Thoracic aorta (tissue), 1 donor: ENCODE measurements around a stretch of chr17.

- RAMPAGE, long total RNA, result no peak
Observed at GRCh38 chr17:15261126-15262270, 3.6 kb downstream of the PMP22 start.

GRCh38 chr17:15409461-15410400 lies 57.7 kb downstream of the CDRT4 start:
- RAMPAGE, long total RNA, result no peak

DNA sequence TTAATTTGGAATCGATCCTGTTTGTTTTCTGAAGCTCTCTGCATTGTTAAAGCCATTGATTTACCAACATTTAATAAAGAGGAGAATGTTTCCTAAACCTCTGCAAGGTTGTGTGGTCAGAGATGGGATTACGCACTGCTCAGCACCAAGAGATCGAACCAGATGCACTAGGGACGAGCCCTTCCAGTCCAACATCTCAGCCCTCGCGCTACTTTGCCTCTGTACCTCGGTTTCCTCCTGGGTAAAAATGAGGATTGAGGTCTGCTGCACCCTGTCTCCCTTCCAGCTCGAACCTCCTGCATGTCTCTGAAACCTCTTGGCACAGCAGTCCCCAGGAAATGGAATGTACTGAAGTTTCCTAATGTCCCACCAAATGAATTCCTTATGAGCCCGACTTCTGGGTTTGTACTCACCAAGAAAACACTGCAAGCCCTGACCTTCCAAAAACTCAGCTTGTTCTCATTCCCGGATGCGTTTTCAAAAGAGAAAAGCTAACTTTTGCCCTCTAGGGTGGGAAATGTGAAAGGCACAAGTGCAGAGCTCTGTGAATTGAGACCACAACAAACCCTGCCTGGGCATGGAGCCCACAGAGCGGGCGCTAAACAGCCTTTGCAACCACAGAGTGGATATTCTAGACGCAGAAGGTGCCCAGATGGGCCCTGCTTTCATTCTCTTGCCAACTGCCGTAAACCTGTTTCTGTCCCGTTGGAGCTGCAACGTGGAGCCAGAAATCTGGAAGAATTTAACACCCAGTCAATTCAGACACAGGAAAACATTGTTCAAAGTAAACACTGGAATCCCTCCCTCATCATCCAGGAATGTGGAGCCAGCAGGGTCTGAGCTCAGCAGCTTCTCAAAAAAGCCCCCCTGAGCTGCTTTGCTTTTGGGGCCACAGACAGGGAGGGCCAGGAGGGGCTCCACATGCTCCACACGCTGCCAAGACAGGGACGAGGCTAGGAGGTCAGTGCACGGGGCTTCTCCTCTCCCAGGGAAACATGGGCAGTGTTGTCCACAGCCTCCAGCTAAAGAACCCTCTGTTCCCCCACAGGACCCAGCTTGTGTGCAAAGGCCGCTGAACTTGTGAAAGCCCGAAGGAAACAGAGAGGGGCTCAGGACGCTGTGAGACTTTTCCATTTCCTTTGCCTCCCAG lies 10.2 kb downstream of the CDRT4 start:
- RAMPAGE, long total RNA, result no peak

- RAMPAGE, long total RNA, result no peak
Observed at GRCh38 chr17:15473663-15474089, 6.3 kb upstream of the CDRT4 start.

DNA sequence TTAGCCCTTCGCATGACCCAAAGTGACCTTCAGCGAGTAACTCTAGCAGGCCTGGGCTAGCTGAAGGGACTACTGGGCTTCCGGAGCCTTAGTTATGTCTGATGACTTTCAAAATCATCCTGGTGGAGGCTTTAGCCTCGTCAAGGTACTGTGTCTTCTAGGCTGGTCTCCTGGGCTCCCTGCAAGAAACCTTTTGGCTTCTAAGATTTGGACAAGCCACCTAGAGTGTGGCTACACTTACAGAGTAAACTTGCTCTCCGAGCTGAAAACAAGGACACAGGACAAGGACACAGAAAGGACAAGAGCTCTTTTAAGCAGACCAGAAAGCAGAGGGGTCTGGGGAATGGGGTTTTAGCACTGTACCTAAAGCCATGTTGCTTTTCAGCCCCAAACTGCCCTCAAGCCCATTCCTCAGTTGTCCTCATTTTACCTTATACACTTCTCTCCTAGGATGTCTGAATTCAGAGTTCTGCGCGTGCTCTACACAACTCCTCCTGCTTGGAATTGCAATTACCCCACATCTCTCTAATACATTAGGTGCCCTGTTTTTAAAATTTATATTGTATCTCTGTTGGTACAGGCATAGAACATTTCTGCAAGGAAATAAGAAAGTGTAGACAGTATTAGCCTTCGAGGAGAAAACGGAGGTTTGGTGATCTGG lies 29.2 kb upstream of the FBXW10B start:
- RAMPAGE, long total RNA, result no peak

- RAMPAGE, long total RNA, result no peak
Observed at GRCh38 chr17:15655024-15655663, 29.0 kb downstream of the TRIM16 start.

DNA sequence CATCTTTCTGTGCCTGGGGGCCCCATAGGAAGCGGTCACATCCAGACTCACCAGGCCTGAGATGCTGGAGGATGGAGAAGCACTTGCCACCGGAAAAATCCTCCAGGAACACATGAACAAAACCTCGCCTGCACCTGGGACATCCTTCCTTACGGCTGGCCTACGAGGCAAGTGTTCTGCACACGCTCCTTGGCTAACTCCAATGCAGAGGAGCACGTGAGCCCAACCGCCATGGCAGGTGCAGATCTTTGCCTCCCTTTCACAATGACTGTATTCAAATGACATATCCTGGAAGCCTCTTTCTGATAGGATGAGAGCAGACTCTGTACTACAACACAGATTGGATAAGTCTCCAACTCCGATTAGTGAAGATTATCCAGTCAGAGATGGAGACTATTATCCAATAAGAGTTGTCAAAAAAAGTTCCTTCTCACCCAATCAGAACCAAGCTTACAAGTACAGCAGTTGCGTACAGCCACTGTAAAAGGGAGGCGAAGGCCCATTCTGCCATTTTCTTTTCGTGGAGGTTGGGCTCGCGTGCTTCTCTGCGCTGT lies 85.5 kb downstream of the TBC1D26 start:
- RAMPAGE, long total RNA, result no peak

DNA sequence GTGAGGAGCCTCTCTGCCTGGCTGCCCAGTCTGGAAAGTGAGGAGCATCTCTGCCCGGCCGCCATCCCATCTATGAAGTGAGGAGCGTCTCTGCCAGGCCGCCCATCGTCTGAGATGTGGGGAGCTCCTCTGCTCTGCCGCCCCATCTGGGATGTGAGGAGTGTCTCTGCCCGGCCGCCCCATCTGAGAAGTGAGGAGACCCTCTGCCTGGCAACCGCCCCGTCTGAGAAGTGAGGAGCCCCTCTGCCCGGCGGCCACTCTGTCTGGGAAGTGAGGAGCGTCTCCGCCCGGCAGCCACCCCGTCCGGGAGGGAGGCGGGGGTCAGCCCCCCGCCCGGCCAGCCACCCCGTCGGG lies 77.7 kb upstream of the ADORA2B start:
- RAMPAGE, long total RNA, result no peak

DNA sequence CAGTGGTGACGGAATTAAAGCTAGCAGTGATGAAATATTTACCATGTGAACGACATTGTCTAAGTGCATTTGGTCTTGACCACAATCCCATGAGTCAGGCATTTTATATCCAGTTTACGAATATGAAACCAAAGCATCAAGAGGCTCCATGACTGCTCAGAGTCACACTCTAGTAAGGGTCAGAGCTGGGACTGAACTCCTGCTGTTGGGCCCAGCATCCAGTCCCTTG lies 61.1 kb upstream of the ADORA2B start:
- RAMPAGE, long total RNA, result no peak

- RAMPAGE, long total RNA, result no peak
Observed at GRCh38 chr17:15946546-15947624, 2.0 kb downstream of the ADORA2B start.

- RAMPAGE, long total RNA, result no peak
Observed at GRCh38 chr17:16026423-16026729, 26.8 kb downstream of the TTC19 start.

DNA sequence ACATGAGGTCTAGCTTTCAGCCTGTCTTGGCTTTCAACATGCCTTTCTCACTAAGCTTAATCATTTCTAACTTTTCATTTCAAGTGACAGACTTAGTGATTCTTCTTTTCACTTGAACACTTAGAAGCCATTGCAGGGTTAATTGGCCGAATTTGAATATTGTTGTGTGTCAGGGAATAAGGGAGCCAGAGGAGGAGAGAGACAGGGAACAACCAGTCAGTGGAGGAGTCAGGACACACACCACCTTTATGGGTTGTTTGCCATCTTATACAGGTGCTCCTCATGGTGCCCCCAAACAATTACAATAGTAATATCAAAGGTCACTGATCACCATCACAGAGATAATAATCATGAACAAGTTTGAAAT lies 37.3 kb downstream of the TTC19 start:
- RAMPAGE, long total RNA, result no peak

DNA sequence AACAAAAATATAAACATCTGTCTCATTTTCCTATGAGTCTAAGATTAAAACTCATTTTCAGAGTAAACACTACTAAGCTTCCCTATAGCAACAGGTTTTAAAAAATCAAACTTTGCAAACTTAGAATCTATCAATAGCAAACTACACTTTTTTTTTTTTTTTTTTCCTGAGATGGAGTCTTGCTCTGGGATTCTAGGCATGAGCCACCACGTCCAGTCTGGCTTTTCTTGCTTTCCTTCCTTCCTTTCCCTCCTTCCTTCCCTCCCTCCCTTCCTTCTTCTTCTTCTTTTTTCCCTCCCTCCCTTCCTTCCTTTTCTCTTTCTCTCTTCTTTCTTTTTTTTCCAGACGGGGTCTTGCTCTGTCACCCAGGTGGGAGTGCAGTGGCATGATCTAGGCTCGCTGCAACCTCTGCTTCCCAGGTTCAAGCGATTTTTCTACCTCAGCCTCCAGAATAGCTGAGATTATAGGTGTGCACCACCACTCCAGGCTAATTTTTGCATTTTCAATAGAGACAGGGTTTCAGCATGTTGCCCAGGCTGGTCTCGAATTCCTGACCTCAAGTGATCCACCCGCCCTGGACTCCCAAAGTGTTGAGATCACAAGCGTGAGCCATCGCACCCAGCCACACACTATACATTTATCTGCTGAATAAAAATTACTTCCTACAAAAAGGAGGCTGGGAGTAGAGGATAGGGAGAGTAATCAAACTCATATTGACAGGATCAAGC lies 82.5 kb downstream of the NCOR1 start:
- RAMPAGE, long total RNA, result start-site peak on the minus strand centred at position 487 of the sequence, 293 bp wide, 17 reads

GRCh38 chr17:16287272-16287946 lies 65.9 kb downstream of the CENPV start:
- RAMPAGE, long total RNA, result no peak

DNA sequence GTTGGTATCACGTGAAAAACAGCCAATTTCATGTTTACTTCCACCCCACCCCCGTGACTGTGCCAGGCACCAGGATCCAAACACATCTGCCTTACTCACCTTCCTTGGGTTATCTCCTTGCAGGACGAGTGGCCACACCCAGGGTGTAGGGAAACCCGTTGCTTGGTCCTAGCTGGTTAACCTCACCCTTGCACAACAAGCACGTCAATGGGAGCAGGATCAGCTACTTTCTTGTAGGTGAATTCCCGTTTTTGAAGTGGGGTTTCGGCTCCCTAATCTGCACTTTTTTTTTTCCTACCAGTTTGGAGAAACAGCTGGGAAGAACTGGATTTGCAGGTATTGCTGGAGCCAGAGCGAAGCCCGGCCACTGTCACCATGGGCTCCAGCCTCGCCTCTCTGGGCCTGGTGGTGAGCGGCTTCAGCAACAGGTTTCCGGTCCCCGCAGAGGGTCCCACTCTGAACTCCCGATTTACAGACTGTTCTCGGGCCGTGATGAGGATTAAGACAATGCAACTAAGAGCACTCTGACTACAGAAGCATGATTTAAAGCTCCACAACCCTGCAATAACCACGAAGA lies 2.1 kb upstream of the UBB start:
- RAMPAGE, long total RNA, result no peak

GRCh38 chr17:16443771-16444461 lies 28.5 kb downstream of the TRPV2 start:
- RAMPAGE, long total RNA, result no peak

- RAMPAGE, long total RNA, result no peak
Observed at GRCh38 chr17:16486122-16487435, 5.4 kb downstream of the LRRC75A start.

GRCh38 chr17:16490984-16491730 lies 836 bp downstream of the LRRC75A start:
- RAMPAGE, long total RNA, result no peak

DNA sequence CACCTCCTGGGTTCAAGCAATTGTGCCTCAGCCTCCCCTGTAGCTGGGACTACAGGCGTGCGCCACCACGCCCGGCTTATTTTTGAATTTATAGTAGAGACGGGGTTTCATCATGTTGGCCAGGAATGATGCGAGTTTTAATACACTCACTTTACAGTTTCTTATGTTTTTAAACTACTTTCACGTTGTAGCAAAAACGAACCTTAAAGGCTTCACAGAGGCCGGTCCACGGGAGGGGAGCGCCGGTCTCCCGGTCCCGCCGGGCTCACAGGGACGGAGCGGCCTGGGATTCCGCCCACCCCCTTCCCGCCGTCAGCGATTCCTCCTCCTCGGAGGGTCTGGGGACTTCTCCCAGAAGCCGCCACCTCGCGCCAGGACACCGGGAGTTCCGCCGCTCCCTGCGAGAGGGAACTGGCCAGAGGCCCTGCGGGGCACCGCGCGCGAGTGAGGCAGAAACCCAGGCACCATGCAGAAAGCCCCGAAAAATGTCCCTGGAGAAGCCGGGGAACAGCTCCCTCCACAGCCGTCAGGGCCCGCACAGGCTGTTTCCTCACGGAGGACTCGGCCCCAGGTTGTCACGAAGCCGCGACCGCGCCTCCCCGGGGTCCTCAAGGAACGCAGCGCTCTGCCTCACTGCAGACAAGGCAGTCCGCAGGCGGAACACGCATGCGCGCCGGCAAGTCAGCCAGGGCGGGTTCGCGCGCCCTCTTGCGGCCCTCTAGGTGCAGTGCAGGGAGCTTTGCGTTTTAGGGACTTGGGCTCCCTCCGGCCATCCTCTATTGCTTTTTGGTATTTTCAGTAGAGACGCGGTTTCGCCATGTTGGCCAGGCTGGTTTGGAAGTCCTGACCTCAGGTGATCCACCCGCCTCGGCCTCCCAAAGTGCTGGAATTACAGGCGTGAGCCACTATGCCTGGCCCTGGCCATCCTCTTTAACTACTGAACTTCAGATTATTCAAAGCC lies 20.1 kb upstream of the ZNF287 start:
- RAMPAGE, long total RNA, result no peak

DNA sequence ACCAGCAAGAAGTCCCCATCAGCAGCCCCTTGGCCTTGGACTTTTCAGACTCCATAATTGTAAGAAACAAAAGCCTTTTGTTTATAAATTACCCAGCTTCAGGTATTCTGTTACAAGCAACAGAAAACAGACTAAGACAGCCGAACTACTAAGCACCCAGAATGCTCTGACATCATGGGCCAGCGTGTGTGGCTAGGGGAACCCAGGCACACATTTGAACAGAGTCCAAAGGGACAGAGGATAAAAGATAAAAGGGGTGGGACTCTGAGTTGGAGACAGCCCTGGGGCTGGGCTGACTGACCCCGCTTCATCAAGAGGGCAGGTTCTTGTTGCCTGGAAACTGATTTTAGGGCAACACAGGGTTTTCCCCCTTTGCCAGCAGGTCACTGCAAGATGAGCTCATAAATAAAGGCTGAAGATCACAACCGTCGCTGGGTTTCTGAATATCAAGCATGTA lies 30.5 kb upstream of the ZNF287 start:
- RAMPAGE, long total RNA, result no peak